Heart (tissue), 3 donors: ENCODE measurements around the genes CTAGE15, CTAGE4 and C7orf33.

DNA sequence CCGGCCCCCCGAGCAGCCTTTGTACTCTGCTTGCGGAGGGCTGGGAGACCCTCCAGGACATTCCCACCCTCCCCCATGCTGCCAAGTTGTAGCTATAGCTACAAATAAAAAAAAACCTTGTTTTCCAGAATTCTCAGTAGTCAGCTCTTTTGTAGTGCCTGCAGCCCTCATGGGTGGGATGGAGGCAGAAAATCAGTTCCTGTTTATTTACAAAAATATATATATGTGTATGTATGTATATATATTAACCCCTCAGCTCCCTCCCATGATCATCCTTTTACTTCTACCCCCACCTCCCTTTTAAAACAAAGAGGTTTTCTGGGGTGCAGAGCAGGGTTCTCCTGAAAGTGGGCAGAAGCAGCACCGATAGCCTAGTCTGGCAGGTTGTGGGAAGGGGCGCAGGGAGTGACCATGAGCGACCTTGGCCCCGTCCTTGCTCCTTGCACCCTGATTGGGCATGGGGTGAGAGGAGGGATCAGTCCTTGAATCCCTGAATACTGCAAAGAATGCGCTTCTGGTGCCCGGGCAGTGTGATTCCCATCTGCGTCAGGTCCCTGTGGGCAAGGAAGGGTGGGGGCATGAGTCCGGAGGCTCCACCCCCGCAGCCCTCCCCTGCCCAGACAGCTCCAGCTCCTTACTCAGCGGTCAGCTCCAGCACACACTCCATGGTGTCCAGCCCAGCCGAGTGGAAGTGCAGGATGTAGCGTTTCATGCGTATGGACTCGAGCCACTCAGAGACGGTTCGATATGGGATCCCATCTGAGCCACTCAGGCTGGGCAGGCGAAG lies 10.0 kb downstream of the ZYX start:
- RAMPAGE, long total RNA, 2 experiments = no peak in any of the 2 experiments

DNA sequence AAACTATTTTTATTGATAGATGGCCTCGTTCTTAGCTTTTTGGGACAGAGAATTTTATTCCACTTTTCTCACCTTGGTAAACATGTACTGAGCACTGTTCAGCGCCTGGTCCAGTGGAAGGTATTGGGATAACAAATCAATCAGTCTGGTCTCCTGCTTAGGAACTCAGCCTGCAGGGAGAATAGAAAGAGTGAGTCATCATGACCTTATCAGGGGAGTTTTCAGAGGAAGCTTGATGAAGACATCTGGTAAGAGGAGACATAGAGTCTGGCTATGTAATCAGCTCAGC lies 14.2 kb downstream of the TAS2R41 start:
- RAMPAGE, long total RNA, 2 experiments = no peak in any of the 2 experiments

- RAMPAGE, long total RNA, 2 experiments = no peak in any of the 2 experiments
These were observed at the start of gene CTAGE15 for GRCh38 chr7:143571647-143571891. TSS of gene CTAGE15 (plus strand) at chr7:143571801.

GRCh38 chr7:143881624-143882606 lies 20.1 kb downstream of the TCAF1 start:
- RAMPAGE, long total RNA, 2 experiments = no peak in any of the 2 experiments

- RAMPAGE, long total RNA, 2 experiments = no peak in any of the 2 experiments
These were observed at the start of gene CTAGE4 for GRCh38 chr7:144183122-144183624. TSS of gene CTAGE4 (plus strand) at chr7:144183466.

DNA sequence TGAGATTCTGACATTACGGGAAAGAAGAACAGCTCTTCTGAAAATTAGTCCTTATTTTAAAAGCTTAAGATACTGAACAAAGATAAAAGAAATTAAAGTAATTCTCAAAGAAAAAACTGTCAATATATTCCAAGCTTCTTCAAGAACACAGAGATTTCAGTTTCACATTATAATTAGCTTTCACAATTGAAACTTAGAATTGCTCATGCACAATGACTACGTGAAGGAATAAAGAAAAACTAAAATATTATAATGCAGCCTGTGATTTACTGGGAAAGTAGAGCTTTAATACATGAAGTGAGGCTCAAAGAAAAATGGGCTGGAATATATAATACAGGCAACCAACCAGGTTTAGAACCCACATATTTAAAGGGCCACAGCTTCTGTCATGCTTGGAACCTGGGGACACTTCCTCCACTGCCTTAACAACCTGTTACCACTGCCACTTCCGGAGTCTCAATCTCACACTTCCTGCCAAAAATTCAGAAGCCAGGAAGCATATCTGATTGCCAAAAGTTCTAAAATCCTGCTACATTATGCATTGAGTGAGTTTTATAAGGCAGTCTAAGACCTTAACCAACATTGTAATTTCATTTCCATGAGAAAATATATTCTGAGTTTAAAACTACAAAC lies 23.1 kb downstream of the TPK1 start:
- RAMPAGE, long total RNA, 2 experiments = no peak in any of the 2 experiments

DNA sequence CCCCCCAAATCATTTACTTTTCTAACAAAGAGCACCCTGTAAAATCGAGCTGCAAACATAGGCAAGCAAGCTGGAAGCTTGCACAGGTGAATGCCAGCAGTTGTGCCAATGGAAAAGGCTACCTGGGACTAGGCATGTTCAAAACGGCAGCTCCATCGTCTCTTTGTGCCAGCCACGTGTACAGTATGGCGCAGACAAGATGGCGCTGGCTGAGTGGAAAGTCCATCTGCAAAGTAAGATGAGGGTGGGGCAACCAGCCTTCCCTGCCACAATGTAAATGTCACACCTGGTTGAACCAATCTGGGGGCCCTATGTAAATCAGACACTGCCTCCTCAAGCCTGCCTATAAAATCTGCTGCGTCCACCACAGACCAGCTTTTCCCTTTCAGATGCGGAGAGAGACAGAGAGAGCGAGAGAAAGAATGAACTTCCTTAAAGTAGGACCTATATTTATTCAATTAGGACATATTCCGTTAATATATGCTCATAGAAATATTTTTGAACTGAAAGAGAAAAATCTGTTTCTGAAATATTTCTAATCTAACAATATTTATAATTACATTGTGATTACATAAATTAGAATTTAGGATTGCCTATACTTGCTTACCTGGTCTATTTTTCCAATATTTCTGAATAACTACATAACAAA lies 18.4 kb upstream of the C7orf33 start:
- RAMPAGE, long total RNA, 2 experiments = no peak in any of the 2 experiments

- RAMPAGE, long total RNA, 2 experiments = no peak in any of the 2 experiments
These were observed at the start of gene C7orf33 for GRCh38 chr7:148590369-148591033. TSS of gene C7orf33 (plus strand) at chr7:148590766.

DNA sequence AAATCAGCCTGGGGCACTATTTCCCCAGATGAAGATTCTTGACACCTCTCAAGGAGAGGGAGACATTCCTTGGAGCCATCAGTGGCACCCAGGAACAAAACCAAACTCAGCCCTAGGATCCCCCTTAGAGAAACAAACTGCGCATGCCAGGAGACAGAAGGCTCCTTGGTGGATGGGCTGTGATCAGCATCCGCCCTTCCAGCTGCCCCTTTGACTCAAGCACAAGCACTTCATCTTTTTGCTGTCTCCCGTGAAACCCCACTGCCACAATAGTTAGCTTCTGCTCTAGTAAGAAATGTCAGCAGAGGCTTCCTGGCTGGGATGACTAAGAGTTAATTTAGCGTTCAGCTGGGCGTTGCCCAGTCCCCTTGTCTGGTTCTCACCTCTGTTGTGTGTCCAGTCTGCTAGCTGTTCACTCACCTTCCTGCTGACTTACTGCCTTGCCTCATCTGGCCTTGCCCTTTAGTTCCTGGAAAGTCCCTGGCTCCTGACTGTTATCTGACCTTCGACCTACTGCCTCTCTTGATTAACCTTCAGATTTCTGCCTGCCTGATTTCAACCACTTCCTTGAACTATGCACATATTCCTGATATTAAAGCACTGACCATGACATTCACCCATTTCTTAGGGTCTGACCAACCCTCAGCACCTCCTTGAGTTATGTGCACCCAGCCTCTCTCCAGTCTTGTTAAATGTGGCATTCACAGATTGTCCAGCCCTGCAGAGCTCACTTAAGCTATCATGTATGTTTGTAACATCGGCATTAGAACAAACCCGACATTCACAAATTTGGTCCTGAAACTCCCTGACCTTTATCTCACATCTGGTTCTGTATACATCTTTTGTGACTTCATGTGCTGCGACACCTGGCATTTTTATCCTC lies 30.2 kb downstream of the C7orf33 start:
- RAMPAGE, long total RNA, 2 experiments = no peak in any of the 2 experiments

DNA sequence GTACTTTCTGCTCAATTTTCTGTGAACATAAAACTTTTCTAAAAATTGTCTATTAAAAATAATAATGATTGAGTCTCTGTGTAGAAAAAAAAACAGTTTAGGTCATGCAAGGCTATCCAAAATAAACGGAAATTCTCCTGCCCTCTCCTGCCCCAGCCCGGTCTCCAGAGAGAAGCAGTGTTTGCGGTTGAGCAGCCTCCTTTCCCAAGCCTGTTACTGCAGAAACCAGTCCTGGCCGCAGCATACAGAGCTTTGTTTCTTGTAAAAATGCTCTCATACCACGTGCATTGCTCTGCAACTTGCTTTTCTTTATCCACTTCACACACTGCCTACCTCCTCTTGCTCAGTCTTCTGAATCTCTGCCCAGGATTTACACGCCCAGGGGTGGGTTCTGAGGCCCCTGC lies 34.4 kb upstream of the CUL1 start:
- RAMPAGE, long total RNA, 2 experiments = no peak in any of the 2 experiments

DNA sequence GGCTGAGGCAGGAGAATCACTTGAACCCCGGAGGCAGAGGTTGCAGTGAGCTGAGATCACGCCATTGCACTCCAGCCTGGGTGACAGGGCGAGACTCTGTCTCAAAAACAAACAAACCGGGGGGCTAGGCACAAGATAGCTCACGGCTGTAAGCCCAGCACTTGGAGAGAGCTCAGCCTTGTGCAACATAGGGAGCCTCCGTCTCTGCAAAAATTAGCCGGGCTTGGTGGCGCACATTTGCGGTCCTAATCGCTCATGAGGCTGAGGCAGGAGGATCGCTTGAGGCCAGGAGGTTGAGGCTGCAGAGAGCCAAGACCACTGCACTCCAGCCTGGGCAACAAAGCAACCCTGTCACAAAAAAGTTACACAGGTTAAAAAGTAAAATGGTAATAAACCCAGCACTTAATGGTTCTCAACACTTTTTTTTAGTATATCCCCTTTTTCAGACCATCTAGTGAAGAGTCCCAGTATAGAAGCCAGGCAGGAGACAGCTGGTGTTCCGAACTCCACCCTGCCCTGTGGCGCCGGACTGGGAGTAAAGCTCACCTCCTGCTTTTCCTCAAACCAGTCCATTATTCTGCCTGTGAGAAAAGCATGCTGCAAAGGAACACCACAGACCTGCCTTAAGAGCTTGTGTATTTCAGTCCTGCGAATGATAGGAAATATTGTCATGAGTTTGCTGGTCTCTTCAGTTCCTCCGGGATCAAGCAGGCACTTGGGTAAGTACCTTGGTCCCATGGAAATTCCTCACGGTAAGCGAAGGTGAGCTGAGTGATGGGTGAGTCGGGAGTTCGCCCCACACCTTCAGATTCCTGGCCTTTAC lies 81.1 kb downstream of the EZH2 start:
- RAMPAGE, long total RNA, 2 experiments = no peak in any of the 2 experiments

DNA sequence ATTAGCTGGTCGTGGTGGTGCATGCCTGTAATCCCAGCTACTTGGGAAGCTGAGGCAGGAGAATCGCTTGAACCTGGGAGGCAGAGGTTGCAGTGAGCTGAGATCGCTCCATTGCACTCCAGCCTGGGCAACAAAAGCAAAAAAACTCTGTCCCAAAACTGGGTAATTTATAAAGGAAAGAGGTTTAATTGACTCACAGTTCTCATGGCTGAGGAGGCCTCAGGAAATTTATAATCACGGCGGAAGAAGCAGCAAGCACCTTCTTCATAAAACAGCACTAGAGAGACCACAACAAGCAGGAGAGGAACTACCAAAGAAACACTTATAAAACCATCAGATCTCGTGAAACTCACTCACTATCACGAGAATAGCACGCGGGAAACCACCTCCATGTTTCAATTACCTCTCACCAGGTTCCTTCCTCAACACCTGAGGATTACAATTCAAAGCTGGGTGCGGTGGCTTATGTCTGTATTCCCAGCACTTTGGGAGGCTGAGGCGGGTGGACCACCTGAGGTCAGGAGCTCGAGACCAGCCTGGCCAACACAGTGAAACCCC lies 48.5 kb downstream of the PDIA4 start:
- RAMPAGE, long total RNA, 2 experiments = no peak in any of the 2 experiments

GRCh38 chr7:148982594-148983287 lies 45.6 kb downstream of the PDIA4 start:
- RAMPAGE, long total RNA, 2 experiments = no peak in any of the 2 experiments

DNA sequence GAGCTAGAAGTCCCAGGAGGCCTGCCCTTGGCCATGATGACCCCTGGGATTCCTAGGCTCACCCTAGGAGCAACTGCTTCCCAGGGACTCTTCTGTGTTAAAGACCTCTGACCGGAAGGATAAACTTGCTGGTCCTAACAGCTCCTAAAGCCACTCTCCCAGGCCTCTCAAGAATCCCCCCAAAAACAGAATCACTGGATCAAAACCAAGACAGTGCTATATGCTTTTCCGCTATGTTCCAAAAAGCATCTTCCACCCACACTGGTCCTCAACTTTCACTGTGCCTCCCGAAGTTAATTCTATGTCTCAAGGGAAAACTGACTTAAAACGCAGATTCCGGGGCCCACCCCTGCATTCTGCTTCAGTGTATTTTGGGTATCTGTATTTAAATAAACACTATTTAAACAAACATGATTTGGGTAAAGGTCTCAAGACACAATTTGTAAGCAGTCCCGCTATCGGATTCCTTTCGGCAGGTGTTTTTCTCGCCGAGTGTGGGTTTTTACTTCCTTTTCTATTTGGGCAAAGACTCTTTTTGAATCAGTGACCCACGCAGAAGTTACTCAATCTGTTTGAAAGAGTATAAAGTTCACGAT lies 1.4 kb downstream of the PDIA4 start:
- RAMPAGE, long total RNA, 2 experiments = no peak in any of the 2 experiments

DNA sequence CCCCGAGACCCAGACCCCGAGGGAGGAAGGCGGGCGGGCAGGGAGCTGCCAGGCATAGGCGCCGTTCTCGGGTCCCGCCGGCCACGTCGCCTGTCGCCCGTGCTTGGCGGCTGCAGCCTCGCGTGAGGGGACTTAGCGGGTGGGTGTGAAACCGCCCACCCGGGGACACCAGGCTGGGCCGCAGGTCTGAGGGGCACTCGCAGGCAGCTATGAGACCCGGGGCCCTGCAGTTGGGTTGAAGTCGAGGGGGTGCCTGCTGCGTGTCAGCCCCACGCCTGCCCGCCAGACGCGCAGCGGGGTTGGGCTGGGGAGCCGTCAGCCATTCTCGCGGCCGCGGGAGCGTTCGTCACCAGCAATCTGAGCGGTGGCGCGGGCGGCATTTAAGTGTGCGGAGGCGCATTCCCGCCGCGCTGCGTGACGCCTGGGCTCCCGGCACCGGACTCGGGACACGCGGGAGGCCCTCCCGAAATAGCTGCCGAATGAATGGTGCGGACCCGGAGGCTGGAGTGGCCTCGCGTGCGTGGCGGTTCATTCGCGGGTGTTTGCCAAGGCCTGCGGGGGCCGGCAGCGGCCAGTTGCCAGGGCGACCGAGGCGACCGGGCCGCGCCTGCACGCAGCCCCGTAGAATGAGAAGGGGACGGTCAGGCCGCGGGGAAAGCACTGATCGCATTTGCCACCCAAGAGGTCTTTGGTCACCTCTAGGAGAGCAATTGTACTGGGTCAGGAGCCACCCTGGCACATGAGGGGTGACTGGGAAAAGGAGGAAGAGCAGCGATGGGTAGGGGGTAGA lies 740 bp downstream of the ZNF398 start:
- RAMPAGE, long total RNA, 2 experiments = no peak in any of the 2 experiments

- RAMPAGE, long total RNA, 2 experiments = no peak in any of the 2 experiments
These were observed 15.9 kb upstream of the ZNF282 start for GRCh38 chr7:149178962-149180387.

DNA sequence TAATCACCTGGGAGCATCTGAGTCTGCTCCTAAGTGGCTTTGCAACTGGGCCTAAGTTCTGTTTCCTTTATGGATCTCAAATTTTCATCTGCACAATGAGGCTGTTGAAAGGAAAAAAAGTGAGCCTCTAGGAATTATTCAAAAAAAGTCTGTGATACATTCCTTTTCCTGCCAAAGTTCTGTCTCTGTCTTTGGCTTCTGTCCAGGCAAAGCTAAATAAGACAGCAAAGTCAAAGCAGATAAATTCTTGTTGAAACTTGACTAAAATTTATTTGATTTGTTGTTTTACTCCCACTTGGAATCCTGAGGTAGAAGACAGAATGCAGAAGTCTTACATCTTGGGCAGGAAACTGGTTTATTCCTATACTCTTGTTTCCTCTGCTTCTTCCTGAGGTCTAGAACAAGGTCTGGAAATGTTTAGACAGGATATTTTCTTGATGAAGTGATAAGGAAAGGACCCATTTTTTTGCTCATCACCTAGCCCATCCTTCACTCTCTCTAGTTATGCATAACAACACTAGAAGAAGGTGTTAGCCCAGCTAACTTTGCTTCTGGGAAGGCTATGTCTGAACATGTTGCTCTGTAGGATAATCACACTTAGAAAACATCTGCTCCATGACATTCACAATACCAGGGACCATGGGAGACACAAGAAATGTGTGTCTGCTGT lies 14.2 kb upstream of the ZNF282 start:
- RAMPAGE, long total RNA, 2 experiments = no peak in any of the 2 experiments

DNA sequence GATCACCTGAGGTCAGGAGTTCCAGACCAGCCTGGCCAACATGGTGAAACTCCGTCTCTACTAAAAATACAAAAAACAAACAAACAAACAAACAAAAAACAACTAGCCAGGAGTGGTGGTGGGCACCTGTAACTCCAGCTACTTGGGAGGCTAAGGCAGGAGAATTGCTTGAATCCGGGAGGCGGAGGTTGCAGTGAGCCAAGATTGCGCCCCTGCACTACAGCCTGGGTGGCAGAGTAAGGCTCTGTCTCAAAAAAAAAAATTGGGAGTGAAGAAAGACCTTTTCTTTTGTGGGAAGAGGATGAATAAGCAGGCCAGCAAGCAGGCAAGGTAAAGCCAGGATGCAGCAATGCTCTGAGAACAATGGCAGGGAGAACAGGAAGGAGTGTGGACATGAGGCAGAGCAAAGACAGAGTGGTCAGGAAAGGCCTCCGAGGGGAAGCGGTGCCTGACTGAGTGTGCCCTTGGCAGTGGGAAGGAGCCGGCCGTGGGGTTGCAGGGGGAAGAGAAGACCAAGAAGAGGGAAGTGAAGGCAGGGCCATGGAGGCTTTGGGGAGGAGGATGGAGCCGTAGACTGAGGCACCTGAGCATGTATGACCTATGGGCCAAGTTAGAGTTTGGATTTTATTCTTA lies 22.0 kb upstream of the ZNF212 start:
- RAMPAGE, long total RNA, 2 experiments = no peak in any of the 2 experiments

GRCh38 chr7:149310056-149310282 lies 48.0 kb downstream of the ZNF783 start:
- RAMPAGE, long total RNA, 2 experiments = no peak in any of the 2 experiments

- RAMPAGE, long total RNA, 2 experiments = no peak in any of the 2 experiments
These were observed 45.7 kb downstream of the ZNF777 start for GRCh38 chr7:149414707-149416098.